ENCODE results near the gene PAPOLG.

GRCh38 chr2:55562440-55562639, 42.8 kb downstream of the CFAP36 start:
- RRBS: no CpG with 5 or more reads among the region's 4 CpGs

- RRBS: no CpG with 5 or more reads among the region's 52 CpGs
These were observed 750 bp downstream of the PPP4R3B start for GRCh38 chr2:55616329-55617414.

GRCh38 chr2:55701880-55702246, 8.2 kb upstream of the PNPT1 start:
- RRBS: no CpG with 5 or more reads among the region's 1 CpG

GRCh38 chr2:55922245-55922821, 1.2 kb downstream of the EFEMP1 start:
- RRBS: no CpG with 5 or more reads among the region's 17 CpGs

DNA sequence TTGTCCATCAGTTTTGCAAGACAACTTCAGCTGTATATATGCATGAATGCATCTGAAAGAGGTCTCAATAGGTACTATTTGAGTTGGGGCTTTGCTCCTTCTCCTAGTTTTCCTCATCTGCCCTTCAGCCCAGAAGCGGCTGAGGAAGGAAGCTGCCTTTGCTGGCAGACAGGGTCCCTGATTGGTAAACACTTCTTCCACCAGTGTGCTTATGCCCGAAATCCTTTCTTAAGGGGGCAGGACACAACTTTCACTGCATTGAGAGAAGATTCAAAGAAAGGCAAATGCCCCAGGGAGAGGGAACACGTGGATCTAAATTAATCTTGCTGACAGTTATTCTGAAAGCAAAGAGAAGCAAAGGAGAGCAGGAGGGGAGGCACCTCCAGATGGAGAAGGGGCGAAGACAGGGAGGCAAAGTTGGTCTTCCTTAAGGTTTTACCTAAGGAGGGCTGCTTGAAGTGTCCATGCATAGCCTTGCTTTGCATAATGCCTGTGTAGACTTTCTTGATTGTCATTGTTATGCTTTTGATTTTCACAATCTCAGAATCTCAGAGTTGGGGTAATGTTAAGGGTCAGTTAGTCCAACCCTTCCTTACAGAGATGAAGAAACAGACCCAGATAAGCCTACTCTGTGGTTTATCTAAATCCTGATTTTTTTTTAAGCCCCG, 92.2 kb upstream of the EFEMP1 start:
- RRBS: no CpG with 5 or more reads among the region's 5 CpGs

GRCh38 chr2:56184374-56185189, 792 bp downstream of the CCDC85A start:
- RRBS: 33% methylated on average over 9 of the region's 92 CpGs

DNA sequence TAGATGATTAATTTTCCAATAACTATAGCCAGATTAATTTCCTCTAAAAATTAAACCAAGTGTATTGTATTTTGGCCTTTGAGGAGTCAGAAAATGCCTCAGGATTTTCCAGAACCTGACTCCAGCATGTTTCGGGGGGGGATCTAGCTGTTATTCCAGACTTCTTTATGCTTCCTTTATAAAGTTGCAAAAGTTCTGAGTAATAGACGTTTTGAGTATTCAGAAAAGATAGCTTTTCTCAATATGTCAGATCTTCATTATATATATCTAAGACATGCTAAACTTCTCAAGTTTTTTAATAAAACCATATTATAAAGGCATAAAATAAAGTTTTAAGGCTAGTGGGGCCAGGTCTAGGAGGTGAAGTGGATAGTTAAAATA, 270.5 kb upstream of the FANCL start:
- RRBS: no CpG with 5 or more reads among the region's 2 CpGs

GRCh38 chr2:60446446-60447374, 106.7 kb downstream of the BCL11A start:
- RRBS: 92% methylated on average over 2 of the region's 9 CpGs

DNA sequence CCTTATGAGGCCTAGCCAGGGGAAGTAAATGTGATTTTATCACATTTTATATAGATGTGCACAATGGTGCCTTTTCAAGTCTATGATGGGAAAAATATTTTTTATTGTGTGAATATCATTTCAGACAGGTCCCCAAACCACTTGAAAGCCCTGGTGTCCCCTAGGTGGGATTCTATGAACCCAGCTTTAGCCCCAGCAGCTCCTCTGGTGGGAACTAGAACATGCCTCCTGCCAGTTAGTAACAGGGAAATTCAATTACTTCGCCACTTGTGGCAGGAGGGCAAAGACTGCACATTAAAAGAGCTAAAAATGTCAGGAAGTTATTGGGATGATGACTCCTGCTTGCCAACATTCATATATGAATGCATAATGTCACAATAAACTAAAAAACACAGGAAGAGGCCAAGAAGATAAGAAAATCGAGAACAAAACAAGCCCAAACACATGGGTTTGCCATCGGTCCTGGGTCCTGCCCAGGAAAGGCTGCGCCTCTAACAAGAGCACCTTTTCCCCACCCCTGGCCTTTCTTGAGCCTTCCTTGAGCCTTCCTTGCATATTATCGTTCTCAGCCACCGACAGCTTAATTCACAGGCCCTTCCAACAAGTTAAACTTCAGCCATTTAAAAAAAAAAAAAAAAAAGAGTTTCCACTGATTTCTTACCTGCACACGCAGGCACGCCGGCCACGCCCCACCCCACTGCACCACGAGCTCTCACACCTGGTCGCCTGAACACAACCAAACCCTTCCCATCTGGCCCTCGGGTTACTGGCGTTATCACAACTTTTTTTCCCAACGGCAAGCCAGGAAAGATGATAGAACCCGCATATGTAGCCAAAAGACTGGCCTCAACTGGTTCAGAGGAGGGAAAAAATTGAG, 23.5 kb downstream of the BCL11A start:
- RRBS: no CpG with 5 or more reads among the region's 16 CpGs

DNA sequence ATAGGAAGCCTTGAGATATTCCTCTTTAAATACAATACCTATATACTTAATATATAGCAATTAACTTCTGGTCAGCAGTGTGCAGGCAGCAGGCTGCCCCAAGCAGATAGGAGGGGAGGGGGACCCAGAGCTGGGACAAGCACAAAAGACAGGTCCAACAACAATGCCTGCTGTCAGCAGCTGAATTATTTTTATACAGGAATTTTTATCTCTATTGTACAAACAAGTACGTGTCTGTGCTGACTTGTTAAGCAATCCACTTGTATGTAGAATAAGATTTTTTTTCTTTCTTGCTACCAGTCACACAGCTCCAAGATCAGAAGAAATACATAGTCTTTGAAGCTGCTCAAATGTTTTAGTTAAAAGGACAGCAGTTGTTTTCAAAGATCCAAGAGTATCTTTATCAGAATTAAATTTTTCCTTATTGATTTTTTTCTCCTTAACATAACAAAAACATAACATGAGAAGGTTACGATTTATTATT, 16.7 kb downstream of the BCL11A start:
- RRBS: no CpG with 5 or more reads among the region's 2 CpGs

DNA sequence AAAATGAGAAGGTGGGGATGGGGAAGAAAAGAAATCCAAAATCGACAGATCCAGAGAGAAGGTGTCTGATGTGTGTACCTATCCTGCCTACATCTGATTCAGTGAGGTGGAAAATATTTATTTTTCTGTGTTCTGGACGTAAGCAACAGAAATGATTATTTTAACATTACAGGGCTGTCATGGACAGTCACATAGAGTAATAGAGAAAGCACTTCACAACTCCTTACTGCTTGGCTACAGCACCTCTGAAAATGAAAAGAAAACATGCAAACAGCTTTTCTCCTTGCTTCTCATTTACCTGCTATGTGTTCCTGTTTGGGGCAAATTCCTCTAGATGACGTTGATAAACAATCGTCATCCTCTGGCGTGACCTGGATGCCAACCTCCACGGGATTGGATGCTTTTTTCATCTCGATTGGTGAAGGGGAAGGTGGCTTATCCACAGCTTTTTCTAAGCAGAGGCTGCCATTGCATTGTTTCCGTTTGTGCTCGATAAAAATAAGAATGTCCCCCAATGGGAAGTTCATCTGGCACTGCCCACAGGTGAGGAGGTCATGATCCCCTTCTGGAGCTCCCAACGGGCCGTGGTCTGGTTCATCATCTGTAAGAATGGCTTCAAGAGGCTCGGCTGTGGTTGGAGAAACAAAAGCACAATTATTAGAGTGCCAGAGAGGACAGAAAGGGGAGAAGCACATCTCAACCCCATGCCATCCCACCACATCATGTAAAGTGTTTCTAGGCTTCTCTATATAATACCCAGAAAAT, 7.6 kb downstream of the BCL11A start:
- RRBS: no CpG with 5 or more reads among the region's 12 CpGs

DNA sequence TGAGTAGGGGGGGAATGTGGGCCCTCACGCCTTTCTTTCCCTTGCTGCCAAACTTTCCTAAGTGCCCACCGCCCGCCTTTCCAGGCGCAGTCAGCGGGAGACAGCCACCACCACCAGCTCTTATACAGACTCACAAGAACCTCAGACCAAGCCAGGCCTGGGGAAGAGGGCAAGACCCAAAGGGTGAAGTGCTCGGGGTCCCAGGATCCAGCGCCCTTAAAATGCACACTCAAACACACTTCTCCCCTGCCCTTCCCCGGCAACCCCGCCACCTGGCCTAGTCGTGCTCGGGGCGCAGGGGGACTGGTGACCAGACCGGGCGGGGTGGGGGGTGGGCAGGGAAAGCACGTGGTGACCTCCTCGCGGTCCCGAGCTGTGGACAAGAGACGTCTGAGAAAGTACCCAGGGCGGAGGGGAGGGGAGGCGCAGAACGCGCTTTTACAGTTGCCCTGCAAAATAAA, 2.3 kb downstream of the BCL11A start:
- RRBS: 1% methylated on average over 6 of the region's 23 CpGs

DNA sequence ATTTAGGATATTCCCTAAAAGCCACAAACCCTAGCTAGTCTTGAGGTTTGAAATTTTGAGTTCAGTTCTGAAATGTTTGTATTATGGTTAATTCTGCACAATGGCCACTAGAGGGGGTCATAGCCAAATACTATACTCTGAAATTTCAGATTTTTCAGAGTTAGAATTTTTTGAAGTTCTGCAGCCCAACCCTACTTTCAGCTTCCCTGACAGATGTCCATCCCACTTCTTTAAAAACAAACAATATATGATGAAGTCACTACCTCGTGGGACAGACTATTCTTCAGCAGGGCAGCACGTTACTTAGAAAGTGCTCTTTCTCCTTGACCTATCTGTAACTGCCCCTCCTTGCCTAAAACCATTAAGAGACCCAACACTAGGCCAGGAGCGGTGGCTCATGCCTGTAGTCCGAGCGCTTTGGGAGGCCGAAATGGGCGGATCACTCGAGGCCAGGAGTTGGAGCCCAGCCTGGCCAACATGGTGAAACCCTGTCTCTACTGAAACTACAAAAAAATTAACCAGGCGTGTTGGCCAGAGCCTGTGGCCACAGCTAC, 48.2 kb upstream of the PAPOLG start:
- RRBS: no CpG with 5 or more reads among the region's 9 CpGs

DNA sequence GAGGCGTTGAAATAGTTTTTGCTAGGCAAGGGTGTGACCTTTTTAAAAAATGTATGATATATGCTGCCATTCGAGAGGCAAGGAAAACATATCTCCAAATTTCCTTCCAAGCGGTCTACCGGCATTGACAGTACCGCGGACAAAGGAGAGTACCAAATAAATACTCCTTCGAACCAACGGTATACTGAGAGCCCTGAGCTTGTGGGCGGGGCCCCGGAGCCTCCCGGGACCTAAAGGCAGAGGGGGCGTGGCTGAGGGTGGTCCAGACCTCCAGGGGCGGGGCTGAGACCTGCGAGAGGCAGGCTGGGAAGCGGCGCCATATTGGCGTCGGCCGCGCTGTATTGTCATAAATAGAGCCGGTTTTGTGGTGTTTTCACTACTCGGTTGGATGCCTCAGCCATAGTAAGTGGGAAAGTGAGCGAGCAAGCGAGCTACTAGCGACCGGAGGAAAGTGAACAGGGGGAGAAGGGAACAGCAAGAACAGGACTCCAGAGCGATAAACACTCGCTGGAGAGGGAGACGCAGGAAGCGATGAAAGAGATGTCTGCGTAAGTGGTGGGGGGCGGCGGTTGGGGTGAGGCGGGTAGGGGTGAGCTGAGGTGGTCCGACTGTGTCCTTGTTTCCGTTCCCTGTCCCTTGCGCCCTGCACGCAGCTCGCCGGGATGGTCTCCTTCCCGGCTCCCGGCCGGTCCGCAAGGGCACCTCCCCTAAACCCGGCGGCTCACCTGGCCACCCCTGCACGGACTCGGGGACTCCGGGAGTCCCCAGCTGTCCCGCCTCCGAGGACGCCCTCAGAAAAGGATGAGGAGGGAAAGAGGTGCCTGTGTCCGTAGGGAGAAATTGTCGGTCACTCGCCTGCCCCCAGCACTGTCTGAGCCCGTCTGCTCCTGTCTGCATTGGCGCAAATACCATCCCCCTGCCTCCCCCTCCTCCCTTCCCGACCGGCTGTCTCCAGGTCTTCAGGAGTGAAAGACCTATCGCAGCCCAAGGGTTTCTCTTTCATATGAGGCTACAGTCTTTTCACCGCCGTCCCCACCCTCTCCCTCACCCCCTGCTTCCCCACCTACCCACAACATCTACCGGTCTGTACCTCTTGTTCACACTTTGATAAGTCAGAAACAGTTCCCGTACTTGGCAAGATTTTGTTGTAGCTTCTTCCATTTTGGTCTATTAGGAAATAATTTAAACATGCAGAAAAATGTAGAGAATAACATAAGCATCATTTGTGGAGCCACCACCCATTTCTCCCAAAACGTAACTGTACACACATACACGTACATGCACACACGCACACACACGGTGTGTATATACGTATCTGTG, at the start of gene PAPOLG:
PAPOLG (plus strand) TSS at position 321 of the 1,320 bp plus-strand sequence.
- RRBS: 1% methylated on average over 16 of the region's 69 CpGs

DNA sequence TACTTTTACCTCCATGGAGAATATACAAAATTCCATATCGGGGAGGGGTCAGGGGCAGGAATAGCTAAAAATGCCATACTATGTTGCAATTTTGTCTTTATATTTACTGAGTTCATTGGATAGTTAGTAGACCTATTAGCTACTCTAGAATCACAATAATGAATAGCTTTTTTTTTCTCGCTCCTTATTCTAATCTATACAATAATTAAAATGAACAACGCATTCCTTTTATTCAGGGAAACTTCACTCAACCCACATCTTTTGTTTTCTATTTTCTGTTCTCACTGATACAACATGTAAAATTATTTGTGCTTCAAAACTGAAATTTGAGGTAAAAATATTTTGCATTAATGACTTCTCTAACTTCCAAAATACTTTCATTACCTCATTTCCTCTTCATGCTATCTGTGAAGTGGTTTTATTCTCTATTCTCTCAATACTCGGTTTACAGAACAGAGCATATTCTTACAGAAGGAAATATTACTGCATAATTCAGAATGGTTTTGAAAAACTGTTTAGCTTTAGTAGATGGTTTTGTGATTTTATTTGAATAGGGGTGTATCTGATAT, 51.2 kb upstream of the PEX13 start:
- RRBS: no CpG with 5 or more reads among the region's 4 CpGs

DNA sequence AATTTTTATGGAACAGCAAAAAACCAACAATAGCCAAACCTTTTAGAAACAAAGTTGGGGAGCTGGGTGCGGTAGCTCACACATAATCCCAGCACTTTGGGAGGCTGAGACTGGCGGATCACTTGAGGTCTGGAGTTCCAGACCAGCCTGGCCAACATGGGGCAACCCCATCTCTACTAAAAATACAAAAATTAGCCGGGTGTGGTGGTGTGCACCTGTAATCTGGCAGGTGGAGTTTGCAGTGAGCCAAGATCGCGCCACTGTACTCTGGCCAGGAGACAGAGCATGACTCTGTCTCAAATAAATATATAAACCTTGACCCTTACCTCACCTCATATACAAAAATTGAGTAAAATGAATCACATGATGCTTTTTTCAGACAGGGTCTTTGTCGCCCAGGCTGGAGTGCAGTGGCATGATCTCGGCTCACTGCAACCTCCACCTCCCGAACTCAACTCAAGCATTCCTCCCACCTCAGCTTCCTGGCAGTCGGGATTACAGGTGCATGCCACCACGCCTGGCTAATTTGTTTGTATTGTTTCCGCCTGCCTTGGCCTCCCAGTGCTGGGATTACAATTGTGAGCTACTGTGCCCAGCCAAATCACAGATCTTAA, 25.3 kb downstream of the XPO1 start:
- RRBS: no CpG with 5 or more reads among the region's 11 CpGs

GRCh38 chr2:61694241-61695374, 156.5 kb upstream of the XPO1 start:
- RRBS: 1% methylated on average over 10 of the region's 50 CpGs

- RRBS: no CpG with 5 or more reads among the region's 6 CpGs
These were observed 145.9 kb downstream of the FAM161A start for GRCh38 chr2:61707826-61708556.

GRCh38 chr2:61854336-61855303, 760 bp upstream of the FAM161A start:
- RRBS: no CpG with 5 or more reads among the region's 36 CpGs

- RRBS: no CpG with 5 or more reads among the region's 26 CpGs
These were observed 18.9 kb downstream of the COMMD1 start for GRCh38 chr2:61923934-61925170.

All from NB4 (cell line).